Non-pigmented ciliary epithelial cell (primary cell): Measurements from ENCODE around the gene MIXL1.

DNA sequence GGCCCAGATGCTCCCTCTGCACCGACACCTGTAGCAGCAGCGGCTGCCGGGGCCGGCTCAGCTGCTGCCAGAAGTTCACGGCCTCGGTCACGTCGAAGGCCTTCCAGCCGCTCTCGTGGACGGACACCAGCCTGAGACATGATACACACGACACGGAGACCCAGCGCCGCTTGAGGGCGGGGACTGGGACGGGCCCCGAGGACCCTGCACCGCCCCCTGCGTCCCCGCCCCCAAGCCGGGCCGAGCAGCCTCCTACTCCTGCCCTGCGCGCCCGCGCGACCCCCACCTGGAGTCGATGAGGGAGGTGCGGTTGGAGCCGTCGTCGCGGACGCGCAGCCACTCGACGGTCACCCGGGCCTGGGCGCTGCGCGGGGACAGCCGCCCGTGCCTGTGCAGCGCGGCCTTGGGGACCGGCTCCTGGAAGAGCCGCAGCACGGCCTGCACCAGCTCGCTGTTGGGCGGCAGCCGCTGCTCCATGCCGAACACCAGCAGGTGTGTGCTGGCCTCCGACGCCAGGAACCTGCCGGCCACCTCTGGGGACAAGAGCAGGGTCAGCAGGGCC is 1.5 kb downstream of the LEFTY2 start:
- RRBS, result 7% methylated on average over 10 of the region's 56 CpGs

- RRBS, result no CpG with 5 or more reads among the region's 4 CpGs
Observed at GRCh38 chr1:226002686-226003243, 3.6 kb upstream of the SDE2 start.

DNA sequence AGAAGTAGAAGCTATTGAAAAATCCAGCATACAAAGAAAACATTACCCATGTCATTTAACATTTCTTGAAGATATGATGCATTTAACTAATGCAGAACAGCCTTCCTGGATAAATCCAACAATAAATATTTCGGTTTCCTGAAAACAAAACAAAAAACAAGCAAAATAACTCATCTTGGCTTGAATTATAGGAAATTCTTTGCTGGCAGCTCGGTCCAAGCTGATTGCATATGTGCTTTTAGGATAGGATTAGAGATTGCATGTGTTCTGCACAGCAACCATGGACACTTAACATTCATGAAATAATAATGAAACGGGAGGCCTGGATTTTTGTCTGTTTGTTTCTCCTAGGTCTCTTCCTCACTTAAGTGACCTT is 1.6 kb upstream of the H3-3A start:
- RRBS, result no CpG with 5 or more reads among the region's 3 CpGs

DNA sequence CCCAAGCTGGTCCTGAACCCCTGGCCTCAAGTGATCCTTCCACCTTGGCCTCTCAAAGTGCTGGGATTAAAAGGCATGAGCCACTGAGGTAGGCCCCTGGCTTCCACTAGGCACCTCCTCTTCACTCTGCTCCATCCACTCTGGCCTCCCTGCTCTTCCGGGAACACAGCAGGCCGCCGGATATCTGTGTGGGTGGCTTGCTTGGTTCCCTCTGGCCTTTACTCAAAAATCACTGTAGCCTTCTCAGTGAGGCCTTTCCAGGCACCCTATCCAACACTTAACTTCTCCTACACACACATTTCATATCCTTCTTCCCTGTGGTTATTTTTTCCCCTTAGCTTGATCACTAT is 46.5 kb downstream of the H3-3A start:
- RRBS, result no CpG with 5 or more reads among the region's 3 CpGs

- RRBS, result no CpG with 5 or more reads among the region's 7 CpGs
Observed at GRCh38 chr1:226123566-226124049, 61.1 kb downstream of the H3-3A start.

DNA sequence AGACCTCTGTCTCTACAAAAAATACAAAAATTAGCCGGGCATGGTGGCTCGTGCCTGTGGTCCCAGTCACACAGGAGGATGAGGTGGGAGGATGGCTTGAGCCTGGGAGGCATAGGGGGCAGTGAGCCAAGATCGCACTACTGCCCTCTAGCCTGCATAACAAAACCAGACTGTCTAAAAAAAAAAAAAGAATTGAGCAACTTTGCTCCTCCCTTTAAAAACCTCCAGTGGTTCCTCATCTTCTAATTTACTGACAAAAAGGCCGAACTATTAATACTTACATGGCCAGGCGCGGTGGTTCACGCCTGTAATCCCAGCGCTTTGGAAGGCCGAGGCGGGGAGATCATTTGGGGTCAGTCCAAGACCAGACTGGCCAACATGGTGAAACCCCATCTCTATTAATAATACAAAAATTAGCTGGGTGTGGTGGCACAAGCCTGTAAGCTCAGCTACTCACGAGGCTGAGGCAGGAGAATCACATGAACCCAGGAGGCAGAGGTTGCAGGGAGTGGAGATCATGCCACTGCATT is 4.4 kb downstream of the ACBD3 start:
- RRBS, result no CpG with 5 or more reads among the region's 11 CpGs

GRCh38 chr1:226212985-226213386 is 10.5 kb upstream of the MIXL1 start:
- RRBS, result no CpG with 5 or more reads among the region's 8 CpGs

DNA sequence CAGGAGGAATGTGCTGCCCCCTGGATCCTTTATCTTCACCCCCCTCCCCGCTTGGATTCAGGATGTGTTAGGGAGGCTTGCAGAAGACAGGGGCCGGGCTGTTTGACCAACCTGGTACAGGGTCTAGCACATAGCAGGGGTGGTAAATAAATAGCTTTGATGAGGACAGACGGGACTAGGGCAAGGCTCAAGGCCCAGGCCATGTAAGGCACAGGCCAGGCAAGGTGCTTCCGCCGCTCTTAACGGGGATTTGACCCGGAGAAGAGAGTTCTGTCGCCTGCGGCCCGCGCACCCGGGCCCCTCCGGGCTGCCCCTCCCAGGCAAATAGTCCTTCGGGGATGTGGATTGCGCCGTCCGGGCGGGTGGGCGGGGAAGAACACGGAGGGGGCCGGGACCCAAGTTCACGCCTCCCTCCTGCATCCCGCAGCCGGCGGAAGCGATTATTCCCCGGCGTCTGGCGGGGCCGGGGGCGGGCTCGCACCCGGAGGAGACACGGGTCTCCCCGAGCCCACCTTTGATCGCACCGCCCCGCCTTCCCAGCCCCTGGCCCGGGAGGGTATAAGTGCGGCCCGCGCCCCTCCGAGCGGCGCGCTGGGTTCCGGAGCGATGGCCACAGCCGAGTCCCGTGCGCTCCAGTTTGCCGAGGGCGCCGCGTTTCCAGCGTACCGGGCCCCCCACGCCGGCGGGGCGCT is at the start of gene MIXL1:
TSS of gene MIXL1 (plus strand) at position 589 of the 692 bp plus-strand sequence.
- RRBS, result 2% methylated on average over 33 of the region's 61 CpGs

DNA sequence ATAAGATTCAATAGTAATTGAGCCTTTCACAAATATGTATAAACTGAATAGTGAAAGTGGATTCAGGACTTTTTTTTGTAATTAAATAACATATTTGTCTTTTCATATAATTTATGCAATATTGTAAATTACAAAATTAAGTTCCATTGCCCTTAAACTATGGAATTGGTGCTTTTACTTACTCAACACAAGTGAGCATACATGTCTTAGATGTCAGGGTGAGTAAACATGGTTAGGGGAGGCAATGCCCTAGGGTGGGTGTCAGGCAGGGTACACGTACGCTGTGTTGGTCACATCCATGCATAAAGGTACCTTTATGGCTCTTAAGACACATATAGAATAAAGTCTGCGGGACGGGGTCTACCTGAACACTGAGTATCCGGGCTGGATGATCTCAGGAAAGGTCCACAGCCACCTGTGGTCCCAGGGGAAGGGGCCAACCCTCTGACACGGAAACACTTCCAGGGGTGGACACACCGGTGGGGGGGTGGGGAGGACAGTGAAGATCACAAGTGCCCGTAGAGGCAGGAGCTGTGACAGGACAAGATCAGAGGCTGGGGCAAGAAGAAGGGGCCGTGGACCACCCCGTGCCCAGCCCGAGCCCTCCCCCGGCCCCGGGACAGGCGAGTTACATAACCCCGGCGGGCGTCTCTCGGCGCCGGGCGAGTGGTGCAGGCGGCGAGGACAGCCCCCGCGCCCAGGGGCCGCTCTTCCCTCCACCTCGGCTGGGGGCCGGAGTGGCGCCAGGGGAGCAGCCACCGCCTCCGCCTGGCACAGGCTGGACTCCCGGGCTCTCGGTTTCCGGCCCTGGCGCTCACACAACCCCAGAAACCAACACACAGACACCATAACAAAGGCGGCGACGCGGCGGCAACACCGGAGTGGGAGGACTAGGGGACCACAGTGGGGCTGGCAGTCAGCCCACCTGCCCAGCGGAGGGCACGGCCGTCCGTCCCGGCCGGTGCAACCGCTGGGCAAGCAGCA is 585 bp downstream of the LIN9 start:
- RRBS, result 1% methylated on average over 28 of the region's 48 CpGs

GRCh38 chr1:226390152-226390728 is 17.7 kb downstream of the PARP1 start:
- RRBS, result 95% methylated on average over 3 of the region's 10 CpGs

GRCh38 chr1:226404879-226406041 is 2.6 kb downstream of the PARP1 start:
- RRBS, result no CpG with 5 or more reads among the region's 20 CpGs

DNA sequence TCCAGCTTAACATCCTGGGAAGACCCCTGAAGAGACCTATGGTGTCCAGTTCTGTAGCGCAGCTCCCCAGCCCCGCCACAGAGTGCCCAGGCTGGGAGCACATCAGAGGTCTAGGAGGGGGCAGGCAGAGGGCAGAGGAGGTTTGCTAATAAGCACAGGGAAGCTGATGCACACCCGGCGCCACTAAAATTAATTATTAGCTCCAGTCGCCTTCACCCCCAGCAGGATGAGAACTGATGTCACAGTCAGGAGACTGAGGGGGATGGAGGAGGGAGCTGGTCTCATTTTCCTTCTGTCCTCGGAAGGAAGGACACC is 38.4 kb downstream of the STUM start:
- RRBS, result no CpG with 5 or more reads among the region's 6 CpGs

- RRBS, result no CpG with 5 or more reads among the region's 18 CpGs
Observed at GRCh38 chr1:226626332-226627105, 78.0 kb downstream of the STUM start.

GRCh38 chr1:226637060-226637627 is 88.6 kb downstream of the STUM start:
- RRBS, result no CpG with 5 or more reads among the region's 13 CpGs

DNA sequence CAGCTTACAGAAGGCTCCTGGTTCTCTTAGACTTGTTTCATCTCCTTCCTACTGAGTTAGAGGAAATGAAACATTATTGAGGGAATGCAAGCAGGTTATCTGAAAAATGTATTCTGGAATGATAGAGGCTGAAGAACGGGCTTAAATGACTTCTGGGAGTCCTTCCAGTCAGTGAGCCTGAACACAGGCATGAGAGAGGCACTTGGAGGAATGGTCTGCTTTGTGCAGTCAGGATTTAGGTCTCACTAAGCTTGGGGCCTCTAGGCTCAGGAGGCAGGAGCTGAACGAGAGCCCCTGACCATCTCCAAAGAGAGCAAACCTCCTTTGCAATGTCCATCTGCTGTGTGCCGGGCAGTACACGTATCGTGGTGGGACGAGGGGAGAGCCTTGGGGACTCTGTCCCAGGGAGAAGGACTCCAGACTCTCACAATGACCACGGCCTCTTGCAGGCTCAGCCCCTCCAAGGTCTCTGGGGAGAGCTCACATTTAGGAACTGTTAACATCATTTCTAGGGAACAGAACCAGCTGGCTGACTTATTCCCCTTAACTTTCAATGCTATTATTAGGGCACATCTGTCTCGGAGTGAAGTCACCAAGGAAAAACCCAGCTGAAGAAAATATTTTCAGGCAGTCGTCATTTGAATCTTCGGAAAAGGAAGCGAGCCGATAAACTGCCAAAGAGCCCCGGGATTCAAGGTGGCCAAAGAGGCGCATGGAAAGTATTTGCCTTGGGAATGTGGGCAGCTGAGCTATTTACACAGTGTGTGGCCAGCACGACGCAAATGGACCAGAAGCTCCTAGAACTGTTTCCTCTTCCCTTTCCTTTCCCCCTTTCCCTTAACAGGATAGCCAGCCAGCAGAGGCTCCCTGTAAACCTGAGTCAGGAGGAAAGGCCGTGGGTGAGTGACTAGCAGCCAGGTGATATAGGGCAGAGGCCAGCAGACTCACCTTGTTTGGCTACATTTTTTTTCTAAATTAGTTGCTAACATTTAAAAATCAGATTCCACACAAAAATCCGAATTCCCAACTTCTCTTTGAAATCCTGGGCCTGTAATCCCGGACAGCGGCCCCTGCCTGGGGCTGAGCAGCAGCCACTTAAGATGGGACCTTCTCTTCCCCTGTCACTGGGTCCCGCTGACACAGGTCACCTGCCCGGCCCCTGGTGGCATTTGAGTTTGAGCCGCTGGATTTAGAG is 74.6 kb downstream of the ITPKB start:
- RRBS, result 84% methylated on average over 4 of the region's 23 CpGs

DNA sequence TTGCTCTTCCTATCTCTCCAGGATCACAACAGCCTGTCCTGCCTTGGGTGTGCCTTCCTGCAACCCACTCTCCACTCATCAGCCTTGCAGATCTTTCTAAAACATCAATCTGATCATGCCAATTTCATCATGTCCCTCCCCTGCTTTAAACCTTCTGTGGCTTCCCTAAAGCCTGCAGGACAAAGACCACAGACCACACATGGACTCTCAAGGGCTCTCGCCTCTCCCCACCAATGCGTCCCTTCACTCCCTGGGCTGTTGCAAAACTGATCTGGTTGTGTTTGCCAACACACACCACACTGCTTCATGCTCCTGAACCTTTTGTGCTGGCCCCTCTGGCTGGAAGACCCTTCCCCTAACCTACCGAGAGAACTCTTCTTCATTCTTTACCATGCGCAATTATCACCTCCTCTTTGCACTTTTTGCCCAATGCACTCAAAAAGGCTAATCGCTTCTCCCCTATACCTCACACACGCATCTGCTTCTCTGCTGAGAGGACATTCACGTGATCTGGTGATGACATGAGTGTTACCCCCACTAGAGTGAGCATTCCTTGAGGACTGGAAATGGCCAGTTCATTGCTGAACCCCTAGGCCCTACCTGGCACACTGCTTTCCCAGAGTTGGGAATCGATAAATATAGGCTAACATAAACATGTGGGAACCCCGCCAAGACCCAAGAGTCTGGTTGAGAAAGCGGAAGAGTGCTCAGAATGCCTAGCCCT is 72.2 kb downstream of the ITPKB start:
- RRBS, result no CpG with 5 or more reads among the region's 10 CpGs

- RRBS, result no CpG with 5 or more reads among the region's 7 CpGs
Observed at GRCh38 chr1:226667870-226668606, 71.0 kb downstream of the ITPKB start.

- RRBS, result no CpG with 5 or more reads among the region's 14 CpGs
Observed at GRCh38 chr1:226709950-226711048, 28.8 kb downstream of the ITPKB start.

- RRBS, result no CpG with 5 or more reads among the region's 3 CpGs
Observed at GRCh38 chr1:226714448-226715074, 24.5 kb downstream of the ITPKB start.

DNA sequence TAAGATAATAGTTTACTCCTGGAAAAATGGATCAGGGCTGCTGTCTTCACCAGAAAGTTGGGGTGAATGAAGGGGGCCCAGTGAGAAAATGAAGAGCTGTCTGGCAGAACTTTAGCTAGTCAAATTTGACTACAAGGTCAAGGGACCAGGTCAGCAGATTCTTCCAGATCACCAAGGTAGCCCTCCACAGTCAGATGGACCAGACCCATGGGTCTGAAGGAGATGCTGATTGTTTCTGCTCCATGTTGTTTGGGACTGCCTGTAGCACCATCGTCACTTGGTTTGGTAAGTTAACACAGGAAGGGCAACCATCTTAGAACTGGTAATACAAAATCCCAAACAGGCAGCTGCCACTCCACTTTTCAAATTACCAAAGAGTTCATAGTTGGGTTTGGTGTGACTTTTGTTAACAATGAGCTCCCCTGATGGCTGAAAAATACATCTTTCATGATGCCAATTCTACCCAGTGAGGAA is 9.0 kb downstream of the ITPKB start:
- RRBS, result no CpG with 5 or more reads among the region's 1 CpG